Peritoneum (tissue), 1 donor: ENCODE measurements around a stretch of chr9.

DNA sequence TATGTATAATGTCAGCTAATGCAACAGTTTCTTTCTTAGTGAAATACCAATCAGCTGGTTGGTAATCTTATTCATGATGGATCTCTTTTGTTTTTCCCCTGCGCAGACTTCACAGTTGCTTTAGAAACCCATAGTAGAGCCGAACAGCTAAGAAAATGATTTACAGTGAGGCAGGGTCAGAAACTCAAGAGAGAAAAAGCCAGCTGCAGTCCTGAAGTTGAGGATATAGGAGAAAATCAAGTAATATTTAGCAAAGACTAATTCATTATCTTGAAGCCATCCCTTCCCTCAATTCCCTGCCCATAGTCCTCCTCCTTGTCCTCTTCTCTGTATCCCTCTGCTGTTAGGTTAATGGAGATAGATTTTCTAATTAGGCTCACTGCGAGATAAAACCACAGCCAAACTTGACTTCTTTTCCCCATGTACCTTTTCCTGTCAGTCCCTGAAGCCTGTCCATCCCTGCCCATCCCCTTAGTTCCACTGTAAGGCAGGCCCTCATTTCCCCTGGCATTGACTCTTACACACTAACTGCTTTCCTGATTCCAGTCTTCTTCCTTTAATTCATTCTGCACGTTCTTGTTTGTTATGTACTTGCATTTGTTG, 1.1 kb downstream of the TLR4 start:
- PRO-cap, result no peak

DNA sequence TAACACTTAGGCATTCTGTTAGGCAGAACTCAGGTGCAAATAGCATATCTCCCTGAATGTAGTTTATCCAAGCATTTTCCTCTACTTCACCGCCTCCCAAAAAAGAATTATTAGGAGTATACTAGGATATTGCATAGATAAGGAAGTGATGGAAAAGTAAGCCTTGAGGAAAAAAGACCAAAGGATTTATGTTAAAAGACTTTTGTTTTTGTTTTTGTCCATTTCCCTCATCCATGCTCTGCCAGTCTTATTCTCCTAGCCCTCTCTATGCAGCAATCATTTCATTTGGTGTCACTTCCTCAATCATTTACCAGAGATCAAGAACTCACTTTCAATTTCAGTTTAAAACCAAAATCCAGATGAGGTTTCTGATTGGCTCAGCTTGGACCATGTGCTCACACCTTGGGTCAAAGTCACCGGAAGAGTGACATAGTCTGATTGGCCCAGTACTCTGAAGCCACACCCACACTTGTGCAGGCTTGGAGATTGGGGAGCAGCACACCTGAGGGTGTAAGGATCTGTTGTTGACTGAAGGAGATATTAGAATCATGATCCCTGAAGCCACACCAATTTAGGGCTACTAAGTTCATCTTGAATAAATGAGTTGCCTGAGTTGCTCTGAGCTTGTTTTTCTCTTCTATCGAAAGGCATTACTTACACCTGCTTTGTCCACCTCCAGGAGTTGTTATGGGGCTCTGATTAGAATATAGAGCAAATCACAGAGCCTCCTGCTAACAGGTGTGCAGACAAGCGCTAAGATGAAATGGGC, 79.6 kb downstream of the TLR4 start:
- PRO-cap, result no peak

DNA sequence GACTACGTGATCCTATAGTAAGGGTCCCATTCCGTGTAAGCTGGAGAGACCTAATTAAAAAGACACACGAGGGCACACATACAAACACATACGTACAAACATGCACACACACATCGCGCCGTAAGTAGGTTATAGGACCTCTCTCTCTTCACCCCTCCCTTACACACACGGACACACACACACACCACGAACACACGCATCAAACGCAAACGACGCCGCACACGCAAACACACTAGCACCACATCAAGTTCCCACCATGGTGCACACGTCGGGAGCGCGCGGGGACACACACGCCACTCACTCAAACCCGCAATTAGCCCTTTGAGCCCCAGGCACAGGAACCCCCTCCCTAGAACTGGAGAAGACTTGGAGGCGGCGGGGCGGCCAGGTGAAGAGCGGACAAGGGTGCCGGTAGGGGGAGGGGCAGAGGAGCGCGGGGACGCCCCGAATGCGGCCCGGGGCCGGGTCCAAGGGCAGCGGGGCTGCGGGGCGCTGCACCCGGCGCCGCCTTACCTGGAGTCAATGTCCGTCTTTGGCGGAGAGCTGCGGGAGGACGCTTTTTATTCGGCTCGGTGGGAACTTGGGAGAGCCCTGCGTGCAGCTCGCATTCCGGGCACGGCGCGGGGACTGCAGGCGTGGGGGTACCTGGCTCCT, 565 bp downstream of the BRINP1 start:
- PRO-cap, result no peak

- PRO-cap, result no peak
These were observed 257.5 kb upstream of the BRINP1 start for GRCh38 chr9:119626696-119627122.

DNA sequence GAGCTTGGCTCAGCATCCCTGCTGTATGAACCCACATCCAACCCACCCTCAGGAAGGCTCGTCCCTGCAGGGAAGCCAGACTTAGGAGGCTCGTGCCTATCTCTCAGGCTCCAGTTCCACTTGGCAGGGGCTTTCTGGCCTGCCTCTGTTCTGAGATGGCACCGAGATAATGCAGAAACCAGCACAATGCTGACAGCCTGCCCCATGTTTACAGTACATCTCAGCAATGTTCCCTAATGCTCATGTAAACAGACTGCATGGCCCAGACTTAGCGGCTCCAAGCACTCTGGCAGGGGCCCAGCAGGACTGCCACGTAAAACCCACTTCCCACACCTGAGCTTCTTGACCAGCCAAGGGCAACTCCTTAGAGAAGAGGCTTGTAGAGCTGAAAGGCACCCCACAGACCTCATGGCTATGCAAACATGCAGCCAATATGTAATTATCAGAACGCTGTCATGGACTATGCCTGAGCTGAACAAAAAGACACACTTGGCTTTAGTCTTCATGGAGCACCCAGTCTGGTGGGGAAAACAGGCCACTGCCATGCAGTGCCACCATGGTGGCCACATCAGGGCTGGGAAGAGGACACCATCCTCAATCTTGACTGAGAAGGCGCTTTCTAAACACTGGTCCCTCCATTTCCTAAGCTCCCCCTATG, 499.6 kb upstream of the BRINP1 start:
- PRO-cap, result no peak

- PRO-cap, result no peak
These were observed 599.7 kb upstream of the BRINP1 start for GRCh38 chr9:119968905-119969449.

DNA sequence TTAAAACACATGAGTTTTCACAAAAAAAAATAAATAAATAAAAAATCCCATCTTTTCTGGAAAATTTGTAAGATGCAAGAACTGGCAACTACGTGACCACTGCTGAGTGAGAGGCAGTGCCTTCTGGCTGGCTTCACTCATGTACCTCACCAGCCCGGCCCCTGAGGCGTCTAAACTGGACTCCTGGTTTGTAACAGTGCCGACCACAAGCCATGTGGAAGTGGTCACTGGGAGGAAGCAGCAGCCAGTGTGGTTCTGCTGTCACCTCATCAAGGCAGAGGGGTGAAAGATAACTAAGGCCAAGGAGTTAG, 143.1 kb downstream of the CDK5RAP2 start:
- PRO-cap, result no peak

- PRO-cap, result no peak
These were observed 136.7 kb downstream of the CDK5RAP2 start for GRCh38 chr9:120443056-120443890.

DNA sequence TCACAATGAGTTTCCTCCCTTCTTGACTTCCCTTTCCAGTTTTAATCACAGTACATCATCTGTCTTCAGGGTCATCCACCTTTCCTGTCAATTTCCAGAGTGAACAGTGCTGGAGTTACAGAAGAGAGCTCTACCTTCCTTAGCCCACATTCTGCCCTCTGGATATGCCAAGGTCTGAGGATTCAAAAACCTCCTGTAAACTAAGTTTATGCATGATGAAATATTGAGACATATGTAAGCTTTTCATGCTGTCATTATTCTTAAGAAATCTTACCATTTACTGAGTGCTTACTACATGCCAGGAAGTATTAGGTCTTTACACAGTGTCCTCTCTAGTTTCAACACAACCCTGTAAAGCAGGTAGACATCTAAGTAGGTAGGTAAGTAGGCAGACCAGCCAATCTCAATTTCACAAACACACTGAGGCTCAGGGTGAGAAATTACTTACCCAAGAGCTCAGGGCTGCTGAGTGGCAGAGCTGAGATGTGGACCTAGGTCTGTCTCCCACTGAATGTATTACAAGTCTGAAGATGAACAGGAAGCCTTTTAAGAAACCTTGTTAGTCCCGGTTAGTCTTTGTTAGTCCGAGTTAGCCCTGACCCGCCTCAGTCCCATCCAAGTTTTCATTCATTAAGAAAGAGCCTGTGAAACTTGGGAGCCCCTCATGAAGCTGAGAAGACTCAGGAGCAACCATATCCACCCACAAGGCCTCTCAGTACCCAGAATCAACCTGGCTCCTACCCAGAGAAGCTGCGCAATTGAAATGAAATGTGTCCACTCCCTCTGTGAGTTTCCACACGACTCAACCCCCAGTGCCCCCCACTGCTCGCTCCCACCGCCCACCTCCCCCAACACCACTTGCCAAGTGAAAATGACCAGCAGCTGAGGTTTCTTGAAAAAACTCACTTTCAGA, 105.0 kb downstream of the CDK5RAP2 start:
- PRO-cap, result no peak

GRCh38 chr9:120477249-120477541, 102.8 kb downstream of the CDK5RAP2 start:
- PRO-cap, result no peak

DNA sequence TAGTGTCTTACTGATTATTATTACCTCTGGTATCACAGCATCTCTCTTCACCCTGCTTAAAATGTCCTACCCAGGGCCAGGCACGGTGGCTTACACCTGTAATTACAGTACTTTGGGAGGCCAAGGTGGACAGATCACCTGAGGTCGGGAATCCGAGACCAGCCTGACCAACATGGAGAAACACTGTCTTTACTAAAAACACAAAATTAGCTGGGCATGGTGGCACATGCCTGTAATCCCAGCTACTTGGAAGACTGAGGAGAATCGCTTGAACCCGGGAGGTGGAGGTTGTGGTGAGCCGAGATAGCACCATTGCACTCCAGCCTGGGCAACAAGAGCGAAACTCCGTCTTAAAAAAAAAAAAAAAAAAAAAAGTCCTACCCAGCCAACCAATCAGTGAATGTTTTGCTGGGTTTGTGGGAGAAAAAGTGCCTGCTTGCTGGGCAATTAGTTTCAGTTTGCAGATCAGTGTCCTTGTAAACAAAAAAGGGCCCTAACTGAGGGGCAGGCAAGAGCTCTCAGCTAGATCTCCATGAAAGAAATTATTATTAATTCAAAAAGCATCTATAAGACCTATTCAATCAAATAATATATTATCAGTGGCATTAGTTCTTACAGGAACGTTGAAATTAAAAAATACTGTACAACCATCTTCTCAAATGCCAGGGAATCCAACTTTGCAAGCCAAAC, 4.1 kb downstream of the MEGF9 start:
- PRO-cap, result no peak

DNA sequence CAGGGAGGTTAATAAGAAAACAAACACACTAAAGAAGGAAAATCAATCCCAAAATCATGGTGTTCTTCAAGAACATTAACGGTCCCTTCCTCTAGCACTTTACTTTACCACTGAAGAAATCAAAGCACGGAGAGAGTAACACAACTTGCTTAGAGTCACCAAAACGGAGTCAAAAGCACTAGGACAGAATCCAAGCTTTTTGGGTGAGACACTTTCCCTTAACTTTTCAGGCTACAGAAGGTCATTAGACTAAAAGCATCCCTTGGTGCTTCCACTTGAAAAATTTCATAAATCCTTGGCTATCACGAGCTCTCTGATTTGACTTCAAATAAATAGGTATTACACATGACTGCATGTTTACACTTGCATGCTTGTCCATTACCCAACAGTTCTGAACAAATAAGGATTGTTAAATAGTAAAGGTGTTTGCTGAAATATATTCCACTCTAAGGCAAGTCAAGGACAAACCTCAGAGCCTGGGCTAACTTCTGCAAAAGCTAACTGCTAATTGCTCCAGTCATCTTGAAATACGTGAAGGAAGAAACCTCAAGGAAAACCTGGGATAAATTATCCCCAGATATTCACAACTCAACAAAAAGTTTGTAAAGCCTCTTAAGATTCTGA, 14.5 kb downstream of the FBXW2 start:
- PRO-cap, result no peak

GRCh38 chr9:120853225-120854128, 10.8 kb upstream of the PSMD5 start:
- PRO-cap, result no peak

GRCh38 chr9:120868941-120870023, 7.7 kb downstream of the PHF19 start:
- PRO-cap, result no peak

DNA sequence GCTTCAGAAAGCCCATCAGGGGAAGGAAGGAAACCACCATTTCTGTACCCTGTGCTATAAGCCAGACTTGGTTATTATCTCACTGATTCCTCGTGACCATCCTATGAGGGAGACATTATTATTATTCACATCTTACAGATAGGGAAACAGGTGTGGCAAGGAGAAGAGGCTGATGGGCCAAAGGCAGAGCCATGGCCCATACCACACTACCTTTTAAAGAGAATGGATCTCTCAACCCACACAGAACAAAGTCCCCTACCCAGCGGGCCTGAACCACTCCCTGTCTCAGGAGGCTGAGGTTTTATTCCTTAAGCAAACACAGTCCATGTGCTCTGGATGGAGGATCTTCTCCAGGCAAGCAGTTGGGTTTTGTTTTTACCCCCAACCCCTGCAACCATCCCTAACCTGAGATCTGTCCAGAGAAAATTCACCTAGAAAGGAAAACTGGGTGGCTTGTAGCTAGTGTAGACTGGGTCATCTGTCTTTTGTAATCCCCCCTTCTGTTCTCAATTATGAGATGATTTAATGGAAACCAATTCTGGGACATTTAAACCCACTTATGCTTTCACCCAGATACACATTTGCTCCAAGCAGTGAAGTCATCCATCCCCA, 2.1 kb downstream of the PHF19 start:
- PRO-cap, result no peak

- PRO-cap, result no peak
These were observed 16.5 kb upstream of the PHF19 start for GRCh38 chr9:120893449-120893940.

GRCh38 chr9:120902392-120903470, 23.9 kb downstream of the TRAF1 start:
- PRO-cap, result no peak

GRCh38 chr9:120925384-120925553, 1.3 kb downstream of the TRAF1 start:
- PRO-cap, result no peak

GRCh38 chr9:121278354-121279283, 10.7 kb downstream of the GSN start:
- PRO-cap, result no peak

GRCh38 chr9:121282553-121283226, 14.7 kb downstream of the GSN start:
- PRO-cap, result no peak